GM12892 (cell line): Measurements from ENCODE around the gene TSPAN3.

DNA sequence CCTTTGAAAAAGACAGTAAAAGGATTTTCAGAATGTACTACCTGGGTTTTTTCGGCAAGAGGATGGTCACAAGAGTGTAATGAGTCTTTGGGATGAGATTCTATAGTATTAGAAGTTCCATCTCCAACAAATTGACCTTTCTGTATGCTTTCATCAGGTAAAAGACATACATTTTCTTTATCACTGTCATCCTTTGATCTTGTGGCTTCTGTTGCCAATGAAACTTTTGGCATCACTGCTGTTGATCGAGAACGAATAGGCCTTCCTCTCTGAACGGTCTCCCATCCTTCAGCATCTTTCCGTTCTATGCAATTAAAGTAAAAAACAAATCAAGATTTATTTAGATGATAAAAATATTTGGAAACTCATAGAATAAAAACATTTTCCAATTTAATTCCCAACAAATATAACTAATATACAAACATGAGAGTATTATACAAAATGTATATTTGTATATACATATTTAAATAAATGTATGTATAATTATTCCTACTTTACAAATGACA is 130.3 kb downstream of the SCAPER start:
- RRBS = no CpG with 5 or more reads among the region's 5 CpGs

DNA sequence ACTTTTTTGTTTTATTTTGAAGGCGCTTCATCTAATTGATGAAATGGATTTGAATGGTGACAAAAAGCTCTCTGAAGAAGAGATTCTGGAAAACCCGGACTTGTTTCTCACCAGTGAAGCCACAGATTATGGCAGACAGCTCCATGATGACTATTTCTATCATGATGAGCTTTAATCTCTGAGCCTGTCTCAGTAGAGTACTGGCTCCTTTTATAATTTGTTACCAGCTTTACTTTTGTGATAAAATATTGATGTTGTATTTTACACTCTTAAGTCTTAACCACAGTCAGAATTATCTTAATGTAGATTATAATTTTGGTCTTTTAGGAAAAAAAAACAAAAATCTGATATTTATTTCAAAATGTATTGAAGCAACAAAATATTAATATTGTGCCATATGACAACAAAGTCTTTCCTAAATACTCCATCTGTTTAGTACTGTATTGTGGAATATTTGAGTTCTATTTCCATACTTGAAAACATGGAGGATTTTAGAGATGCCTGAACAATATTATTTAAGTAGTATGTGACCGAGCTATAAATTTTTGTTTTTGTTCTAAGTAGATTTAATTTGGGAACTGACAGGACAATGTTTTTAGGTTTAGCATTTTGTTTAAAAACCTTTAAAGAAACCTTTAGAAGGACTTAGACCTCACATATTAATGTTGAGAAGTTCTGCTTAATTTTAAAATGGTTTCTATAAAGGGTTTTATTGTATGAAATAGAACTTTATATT is 17.7 kb downstream of the RCN2 start:
- RRBS = no CpG with 5 or more reads among the region's 3 CpGs

DNA sequence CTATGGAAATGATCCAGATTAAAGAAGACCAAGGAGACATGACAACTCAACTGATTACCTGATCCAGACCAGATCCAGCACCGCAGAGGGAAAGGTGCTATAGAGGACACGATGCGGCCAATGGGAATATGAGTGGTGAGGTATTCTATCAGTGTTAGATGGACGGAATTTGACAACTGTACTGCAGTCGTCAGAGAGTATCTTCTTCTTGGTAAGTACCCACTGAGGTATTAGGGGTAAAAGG is 27.4 kb downstream of the TSPAN3 start:
- RRBS = no CpG with 5 or more reads among the region's 5 CpGs

DNA sequence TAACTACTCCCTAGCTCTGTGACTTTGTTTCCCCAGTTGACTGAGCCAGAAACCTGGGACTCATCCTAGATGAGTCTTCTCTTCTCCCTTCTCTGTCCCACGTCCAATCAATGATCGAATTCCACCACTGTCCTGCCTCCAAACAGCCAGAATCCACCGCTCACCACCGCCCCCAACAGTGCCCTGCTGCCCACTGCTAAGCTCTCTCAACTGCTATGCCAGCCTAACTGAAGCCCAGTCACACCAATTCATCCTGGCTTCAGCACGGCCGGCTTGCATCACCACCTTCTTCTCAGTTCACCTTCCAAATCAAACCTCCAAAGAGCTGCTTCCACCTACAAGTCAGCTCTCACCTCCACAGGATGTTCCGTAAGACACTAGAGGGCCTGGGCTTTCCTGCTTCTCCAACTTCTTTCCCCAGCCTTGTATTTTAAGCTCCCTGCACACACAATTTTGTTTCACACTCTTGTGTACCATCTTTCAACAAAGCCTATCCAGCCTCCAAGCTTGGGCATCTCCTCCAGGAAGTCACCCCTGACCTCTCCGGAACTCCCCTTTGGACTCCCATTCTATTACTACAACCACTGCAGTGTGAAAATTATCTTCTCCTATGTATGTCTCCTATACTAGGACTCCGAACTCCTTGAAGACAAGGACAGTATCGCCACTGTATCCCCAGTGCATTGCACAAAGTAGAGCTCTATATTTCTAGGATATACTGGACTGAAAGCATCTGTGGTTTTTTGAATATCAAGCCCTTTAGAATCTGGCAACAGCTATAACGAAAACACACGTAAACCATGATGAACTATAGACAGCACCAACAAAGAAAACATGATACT is 25.5 kb downstream of the TSPAN3 start:
- RRBS = no CpG with 5 or more reads among the region's 12 CpGs

DNA sequence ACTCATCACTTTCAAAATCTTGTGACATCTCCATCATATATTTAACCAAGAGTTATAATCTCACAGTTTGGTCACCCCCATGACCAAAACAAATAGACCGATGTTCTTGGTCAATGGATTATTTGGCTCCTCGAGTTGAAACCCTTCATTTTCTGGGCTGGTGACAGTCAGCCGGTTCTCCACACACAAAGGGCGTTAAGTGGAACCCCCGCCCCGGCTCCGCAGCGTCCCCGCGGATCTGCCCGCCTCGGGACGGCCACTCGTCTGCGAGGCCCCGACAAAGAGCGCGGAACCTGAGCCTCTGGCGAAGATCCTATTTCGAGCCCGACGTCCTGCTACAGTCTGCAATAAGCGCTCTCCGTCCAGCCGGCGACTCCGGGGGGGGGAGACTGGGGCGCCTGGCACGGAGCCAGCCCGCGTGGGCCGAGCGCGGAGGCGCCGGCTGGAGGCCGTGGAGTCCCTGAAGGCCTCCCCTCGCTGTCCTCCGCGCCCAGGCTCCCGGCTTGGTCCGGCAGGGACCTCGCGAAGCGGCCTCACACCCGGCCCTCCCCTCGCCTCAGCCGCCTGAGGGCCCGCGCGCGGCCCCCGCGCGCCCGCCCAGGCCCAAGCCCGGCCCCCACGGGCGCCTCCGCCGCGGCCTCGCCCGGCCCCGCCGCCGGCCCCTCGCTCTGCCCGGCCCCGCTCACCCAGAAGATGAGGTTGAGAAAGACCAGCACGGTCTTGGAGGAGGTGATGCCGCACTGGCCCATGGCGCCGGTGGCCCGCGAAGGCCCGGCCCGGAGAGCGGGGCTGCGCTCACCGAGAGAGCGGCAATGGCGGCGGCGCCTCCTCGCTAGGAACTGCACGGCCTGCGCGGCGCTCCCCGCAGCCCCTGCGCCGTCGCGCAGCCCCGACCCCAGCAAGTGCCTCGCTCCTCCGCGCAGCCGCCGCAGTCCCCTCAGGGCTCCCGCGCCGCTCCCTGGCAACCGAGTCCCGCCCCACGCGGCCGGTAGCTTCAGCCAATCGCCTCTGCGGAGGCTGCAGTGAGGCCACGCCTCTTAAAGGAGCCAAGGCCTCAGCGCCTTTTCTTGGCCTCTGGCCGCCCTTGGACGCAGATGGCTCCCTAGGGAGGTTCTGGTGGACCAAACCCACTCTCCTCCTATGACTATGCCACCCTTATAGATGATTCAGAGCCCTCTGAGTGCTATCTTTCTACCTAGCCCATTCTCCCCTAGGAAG is at the start of gene TSPAN3:
TSPAN3 (minus strand) TSS at position 904 of the 1,218 bp plus-strand sequence.
- RRBS = 2% methylated on average over 33 of the region's 115 CpGs

DNA sequence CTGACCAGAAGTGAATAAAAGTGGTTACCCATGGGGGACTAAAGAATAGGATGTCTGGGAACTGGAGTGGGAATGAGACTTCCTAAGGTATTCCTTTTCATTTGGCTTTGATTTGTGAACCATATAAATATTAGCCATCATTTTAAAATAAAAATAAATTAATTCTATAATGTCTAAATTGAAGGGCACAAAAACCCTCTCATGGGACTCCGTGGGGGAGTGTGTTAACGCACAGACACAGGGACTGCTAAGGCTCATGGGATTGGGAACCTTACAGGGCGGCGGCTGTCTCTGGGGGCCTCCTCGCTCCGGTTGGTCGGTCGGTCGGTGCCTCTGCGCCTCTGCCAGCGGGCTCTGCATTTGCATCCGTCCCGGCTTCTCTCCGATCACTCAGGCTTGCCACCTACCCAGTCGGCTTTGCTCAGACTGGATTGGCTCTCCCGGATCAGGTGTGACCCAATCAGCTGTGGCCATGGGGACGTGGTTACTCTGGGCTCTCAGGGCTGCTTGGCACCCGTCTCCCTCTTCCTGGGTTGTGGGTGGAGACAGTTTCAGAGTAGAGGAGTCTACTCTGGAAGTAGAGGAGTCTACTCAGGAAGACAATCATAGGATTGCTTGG is 12.8 kb upstream of the TSPAN3 start:
- RRBS = 4% methylated on average over 11 of the region's 18 CpGs

GRCh38 chr15:77388368-77389471 is 31.2 kb downstream of the PEAK1 start:
- RRBS = no CpG with 5 or more reads among the region's 6 CpGs

DNA sequence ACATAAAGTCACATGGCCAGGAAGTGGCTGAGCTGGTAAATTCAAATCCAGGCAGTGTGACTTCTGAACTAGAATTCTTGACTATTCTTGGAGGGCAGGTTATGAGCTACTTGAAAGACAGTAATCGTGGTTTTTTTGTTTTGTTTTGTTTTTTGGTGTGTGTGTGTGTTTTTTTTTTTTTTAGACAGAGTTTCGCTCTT is 10.1 kb downstream of the PEAK1 start:
- RRBS = no CpG with 5 or more reads among the region's 2 CpGs

- RRBS = no CpG with 5 or more reads among the region's 7 CpGs
Measured at GRCh38 chr15:77415419-77416800, 4.0 kb downstream of the PEAK1 start.

- RRBS = 1% methylated on average over 17 of the region's 55 CpGs
Measured at GRCh38 chr15:77419060-77419738, 705 bp downstream of the PEAK1 start.

- RRBS = no CpG with 5 or more reads among the region's 6 CpGs
Measured at GRCh38 chr15:77486919-77487554, 66.3 kb downstream of the HMG20A start.

DNA sequence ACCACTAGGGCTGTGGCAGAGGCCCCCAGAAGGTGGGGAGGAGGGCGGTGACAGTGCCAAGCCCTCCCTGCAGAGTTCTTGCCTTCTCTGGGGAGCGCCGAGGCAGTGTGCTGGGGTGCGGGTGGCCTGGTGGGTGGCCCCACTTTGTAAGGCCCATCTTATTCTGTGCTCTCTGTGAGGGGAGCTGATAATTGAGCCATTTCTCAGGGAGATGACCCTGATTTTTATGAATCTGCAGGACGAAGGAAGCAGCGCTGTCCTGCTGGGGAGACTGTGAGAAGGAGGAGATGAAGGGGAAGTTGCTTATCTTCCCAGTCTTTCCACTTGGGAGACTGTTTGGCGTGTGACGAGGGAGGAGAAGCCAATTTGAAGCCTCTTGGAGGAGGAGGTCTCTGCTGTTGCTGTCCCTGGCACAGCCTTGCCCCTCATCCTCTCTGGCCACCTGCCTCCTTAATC is 104.2 kb downstream of the LINGO1 start:
- RRBS = no CpG with 5 or more reads among the region's 8 CpGs

DNA sequence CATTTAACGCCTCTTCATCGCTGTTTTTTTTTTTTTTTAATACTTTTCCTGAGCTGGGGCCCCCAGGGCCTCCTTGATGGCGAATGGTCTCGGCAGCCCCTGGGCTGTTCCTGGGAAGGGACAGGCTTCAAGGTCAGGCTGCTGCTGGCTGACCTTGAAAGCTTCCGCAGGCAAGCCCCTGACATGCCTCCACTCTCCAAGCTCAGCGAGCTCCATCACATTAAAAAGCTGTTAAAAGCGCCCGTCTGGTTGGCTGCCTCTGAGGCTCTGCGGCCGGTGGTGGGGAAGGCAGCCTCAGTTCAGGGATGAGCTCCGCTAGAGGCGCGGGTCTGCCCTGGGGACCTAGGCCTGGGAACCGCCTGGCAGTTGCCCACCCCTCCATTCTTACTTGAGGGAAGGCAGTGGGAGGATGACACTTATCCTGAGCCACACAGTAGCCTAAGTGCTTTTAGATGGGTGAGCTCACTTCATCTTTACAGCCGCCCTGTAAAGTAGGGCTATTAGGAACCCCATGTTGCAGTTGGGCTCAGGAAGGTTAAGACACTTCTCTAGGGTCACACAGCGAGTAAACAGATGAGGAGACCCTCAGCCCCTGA is 103.7 kb downstream of the LINGO1 start:
- RRBS = no CpG with 5 or more reads among the region's 16 CpGs

GRCh38 chr15:77541208-77542265 is 91.2 kb downstream of the LINGO1 start:
- RRBS = 92% methylated on average over 3 of the region's 21 CpGs

GRCh38 chr15:77649061-77649583 is 16.4 kb upstream of the LINGO1 start:
- RRBS = no CpG with 5 or more reads among the region's 7 CpGs

GRCh38 chr15:78046845-78047857 is 30.4 kb downstream of the TBC1D2B start:
- RRBS = no CpG with 5 or more reads among the region's 7 CpGs

- RRBS = no CpG with 5 or more reads among the region's 8 CpGs
Measured at GRCh38 chr15:78048495-78049054, 28.9 kb downstream of the TBC1D2B start.

DNA sequence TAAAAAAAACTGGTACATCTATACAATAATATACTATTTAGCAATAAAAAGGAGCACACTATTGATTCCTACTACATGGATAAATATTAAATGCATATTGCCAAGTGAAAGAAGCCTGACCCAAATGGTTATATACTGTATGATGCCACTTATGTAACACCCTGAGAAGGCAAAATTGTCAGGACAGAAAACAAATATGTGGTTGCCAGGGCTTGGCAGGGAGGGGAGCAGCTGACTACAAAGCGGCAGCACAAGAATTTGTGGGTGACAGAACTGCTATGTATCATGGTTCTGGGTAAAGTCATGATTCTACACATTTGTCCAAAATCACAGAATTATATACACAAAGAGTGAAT is 22.6 kb downstream of the TBC1D2B start:
- RRBS = no CpG with 5 or more reads among the region's 1 CpG

- RRBS = no CpG with 5 or more reads among the region's 7 CpGs
Measured at GRCh38 chr15:78065322-78066001, 12.0 kb downstream of the TBC1D2B start.

DNA sequence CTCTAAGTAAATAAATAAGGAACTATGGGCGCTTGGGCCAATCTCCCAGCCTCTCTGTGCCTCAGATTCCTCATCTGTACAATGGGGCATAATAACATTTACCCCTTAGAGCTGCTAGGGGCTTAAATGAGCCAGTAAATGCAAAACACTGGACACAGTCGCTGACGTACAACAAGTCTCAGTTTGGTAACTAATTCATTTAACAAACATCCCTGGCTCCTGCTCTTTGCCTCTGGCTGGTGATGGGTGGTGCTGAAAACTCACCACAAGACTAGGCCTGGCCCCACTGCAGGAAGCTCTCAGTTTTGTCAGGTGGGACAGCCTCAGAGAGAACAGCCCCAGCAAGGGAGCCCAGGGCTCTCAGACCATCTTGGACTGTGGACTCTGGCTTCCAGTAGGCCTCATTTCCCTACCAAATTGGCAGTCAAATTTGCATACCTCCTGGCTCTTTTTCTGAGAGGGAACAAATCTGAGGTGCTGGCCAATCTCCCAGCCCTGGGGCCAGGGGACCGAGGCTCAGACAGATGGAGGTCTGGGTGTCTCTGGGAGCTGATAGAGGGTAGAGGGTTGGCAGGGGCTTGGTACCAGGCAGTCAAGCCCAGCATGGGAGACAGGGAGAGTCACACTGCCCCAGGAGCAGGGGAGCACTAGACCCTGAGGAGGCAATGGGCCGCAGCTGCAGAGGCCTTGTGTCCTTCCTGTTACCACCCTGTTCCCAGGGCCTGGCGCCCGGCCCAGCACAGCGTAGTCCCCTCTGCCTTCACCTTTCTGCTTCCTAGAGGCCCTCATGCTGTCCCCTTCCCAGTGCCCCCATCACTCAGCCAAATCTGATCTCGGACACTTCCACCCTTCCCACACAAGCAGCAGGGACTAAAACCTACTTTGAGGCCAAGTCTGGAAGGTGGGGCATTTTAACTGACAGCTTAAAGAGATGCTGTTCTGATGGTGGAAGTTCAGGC is 6.6 kb upstream of the TBC1D2B start:
- RRBS = no CpG with 5 or more reads among the region's 9 CpGs